OCI-LY7 (cell line): Measurements from ENCODE around the gene SCO2.

GRCh38 chr22:50247640-50248425, 3.0 kb upstream of the TUBGCP6 start:
- PRO-cap = no peak
- RAMPAGE, long total RNA = no peak

DNA sequence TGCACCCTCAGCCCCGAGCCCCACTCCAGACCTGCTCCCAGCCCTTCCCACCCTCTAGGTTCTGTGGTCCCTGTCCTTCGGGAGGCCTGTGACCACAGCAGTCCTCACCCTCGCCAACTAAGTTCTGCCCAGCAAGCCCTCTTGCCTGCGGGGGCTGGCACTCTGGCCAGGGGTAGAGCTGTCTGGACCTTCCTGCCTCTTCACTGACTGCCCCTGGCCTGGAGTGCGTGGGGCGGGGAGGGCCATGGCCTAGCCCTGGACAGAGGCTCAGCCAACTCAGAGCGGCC, 1.7 kb upstream of the PLXNB2 start:
- PRO-cap = no peak
- RAMPAGE, long total RNA = no peak

DNA sequence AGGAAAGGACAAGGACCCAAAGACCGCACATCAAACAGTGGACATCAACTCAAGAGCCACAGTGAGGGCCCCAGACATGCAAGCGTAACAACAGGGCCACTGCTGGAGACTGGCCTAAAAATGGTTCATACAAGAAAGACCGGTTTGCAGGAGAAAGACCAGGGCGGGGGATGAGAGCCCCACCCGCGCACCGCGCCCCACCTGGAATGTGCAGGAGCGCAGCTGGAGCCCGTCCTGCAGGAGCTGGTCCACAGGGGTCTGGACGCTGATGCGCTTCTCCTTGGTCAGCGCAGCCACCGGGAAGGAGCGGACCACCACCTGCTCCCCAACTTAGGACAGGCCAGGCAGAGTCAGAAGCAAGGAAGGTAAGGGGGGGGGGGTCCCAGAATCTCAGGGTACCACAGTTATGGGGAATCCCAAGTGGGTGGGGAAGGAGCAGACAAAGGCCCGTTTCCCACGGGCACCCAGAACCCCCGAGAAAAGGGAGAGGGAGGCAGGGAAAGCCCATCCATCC, 13.8 kb downstream of the SBF1 start:
- PRO-cap = no peak
- RAMPAGE, long total RNA = no peak

DNA sequence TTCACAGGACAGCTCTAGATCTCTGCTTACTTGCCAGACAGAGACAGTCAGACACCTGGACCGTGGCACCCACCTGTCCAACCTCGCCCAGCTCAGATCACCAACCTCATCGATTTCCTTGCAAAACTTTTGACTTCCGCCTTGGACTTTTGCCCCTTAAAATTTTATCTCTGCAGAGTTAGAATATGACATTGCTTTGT, 10.4 kb downstream of the LMF2 start:
- PRO-cap = no peak
- RAMPAGE, long total RNA = no peak

- PRO-cap = no peak
- RAMPAGE, long total RNA = no peak
Measured at GRCh38 chr22:50502845-50503686, 4.4 kb downstream of the LMF2 start.

DNA sequence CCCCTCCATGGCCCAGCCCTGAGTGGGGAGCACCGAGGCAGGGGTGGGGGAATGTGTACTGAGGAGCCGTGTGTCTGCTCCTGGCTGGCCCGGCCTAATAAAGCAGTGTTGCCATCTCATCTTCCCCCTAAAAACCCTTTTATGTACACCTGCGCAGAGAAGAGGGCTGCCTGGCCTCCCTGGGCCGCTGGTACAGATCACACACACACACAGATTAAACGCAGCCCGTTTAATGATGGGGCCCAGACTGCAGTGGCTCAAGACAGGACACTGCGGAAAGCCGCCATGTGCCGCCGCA, 2.1 kb downstream of the SCO2 start:
- PRO-cap = no peak
- RAMPAGE, long total RNA = no peak

- PRO-cap = bidirectional peak, plus-strand start at chr22:50525786, minus-strand start at chr22:50525554
- RAMPAGE, long total RNA = no peak
Measured at GRCh38 chr22:50525404-50525913, at the start of gene SCO2. SCO2 (minus strand) TSS chr22:50525598.

GRCh38 chr22:50540306-50540769, 5.4 kb upstream of the KLHDC7B start:
- PRO-cap = no peak
- RAMPAGE, long total RNA = no peak

DNA sequence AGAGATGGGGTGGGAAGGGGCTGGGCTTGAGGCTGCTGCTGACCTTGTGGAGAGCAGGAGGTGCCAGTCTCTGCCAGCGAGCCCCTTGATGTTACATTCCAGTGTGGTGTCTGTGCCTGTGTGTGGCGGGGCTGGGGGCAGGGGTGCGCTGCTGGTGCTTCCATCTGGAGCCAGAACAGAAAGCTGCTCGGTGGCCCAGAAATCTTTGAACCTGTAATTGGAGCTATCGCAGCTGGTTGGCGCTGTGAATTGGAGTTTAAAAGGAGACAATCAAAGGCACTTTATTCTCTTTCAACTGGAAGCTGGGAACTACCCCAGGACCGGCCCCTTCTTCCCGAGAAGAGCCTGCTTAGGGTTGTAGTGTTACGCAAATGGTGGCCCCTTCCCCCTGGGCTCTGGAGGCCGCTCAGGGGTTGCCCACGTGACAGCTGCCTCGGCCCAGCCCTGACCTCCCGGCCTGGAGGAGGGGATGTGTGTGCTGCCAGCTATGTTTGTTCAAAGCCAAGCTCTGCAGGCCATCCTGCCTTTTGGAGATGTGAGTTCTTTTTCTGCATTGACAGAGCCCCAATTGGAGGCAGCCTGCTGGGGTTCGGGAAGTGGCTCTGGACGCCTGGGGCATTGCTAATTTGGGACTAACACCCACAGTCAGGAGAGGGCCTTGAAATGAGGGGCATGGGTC, 13.9 kb upstream of the ARSA start:
- PRO-cap = no peak
- RAMPAGE, long total RNA = no peak

DNA sequence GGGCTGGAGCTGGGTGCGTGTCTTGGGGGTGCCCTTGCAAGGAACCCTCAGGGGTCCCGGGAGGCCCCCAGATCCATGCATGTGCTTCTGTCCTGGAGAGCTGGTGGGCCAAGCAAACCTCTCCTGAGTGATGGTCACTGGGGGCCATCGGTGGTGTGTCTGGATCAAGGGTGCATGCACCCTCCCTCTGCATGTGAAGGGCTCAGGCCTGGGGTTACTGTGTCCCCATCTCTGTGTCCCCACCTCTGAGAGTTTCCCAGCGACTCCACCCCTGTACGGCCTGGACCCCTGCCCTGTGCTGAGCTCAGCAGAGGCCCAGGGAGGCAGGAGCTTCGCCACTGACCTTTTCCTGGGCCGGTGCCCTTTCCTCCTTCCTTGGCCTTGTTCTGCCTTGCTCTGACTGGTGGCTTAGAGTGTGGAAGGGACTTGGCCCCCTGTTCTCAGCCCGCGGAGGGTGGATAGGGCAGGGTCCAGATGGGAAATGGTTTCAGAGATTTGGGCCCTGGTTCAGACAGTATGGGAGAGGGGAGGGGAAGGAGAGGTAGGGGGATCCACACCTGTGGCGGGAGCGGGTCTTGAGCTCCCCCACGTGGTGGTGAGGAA, 38.4 kb upstream of the ACR start:
- PRO-cap = no peak
- RAMPAGE, long total RNA = no peak

- PRO-cap = no peak
- RAMPAGE, long total RNA = no peak
Measured at GRCh38 chr22:50703793-50704336, 34.1 kb upstream of the ACR start.

DNA sequence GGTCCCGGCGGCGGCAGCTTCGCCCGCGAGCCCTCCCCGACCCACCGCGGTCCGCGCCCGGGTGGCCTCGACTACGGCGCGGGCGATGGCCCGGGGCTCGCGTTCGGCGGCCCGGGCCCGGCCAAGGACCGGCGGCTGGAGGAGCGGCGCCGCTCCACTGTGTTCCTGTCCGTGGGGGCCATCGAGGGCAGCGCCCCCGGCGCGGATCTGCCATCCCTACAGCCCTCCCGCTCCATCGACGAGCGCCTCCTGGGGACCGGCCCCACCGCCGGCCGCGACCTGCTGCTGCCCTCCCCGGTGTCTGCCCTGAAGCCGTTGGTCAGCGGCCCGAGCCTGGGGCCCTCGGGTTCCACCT, 17.3 kb upstream of the ACR start:
- PRO-cap = no peak
- RAMPAGE, long total RNA = no peak

DNA sequence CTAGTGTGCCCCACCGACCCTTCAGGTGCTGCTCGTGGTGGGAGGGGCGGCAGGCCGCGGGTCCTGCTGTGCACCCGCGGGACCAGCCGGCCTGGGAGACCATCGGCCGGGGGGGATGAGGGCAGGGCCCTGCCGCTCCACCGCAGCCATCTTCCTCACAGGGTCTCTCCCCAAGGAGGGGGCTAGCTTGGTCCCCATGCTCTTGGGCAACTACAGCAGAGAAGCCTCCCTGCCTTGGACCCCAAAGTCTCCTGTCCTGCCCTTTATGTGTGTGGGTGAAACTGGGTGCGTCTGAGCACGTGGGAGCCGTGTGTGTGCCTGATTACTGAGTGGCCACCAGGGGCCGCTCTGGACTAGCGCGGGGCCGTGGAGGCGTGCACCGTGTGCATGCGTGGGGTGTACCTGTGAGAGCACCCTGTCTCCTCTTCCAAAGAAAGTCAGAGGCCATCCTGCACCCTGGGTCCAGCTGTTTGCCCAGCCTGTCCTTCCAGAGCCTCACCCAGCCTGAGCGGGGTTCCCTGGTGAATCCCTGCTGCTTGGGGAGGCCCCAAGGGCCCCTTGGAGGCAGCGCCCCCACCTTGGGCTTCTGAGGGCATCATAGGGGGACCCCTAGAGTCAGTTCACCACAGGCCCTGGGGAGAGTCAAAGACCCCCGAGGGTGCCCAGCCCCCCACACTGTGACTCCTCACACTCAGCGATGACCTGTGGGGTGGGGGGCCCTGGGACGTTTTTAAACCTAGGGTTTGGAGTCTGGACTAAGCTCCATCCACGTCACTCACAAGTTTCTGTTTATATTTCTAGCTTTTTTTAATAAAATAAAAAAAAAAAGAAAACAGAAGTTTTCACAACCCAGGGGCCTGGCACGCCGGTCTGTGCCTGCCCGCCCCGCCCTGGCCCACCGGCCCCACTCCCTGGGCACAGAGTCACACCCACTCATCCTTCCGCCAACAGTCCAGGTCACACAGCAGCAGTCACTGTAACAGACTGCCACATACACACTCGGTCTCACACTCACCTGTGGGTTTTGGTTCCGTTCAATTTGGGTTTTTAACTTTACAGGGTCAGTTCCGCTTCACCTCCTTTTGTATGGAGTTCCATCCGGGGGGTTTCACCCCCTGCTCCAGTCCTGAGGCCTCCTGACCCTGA, 5.7 kb upstream of the ACR start:
- PRO-cap = no peak
- RAMPAGE, long total RNA = no peak